Tibial artery (tissue), 1 donor: ENCODE measurements around the genes CHRM3 and CHML.

DNA sequence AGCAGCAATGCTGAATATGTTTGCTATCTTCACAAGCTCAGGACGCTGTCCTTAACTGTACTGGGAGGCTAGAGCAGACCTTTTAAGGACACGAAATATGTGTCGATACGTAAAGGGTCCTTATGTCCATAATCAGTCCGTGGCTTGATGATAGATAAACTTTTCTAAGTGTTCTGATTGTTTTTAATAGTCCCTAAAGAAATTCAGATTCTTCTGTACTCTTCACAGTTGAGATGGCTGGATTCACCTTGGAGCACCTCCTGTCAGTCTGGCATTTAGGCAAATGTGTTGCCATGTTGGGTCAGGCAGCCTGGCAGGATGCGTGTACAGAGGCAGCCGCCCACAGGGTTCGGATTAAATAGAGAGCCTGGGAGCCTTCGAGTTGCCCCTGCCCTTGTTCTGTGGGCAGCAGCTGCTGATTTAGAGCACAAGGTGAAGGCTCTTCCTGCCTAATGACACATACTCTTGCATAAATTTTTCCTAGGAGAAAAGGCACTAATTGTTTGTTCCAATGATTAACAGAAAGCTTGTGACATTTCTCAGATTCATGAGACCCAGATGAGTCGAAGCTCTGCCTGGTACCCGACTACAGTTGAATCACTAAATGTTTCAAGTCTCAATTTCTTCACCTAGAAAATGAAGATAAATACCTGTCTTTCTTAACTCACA, 3.7 kb downstream of the ACTN2 start:
- PRO-cap: no peak

GRCh38 chr1:236699252-236699809, 13.0 kb downstream of the ACTN2 start:
- PRO-cap: no peak

DNA sequence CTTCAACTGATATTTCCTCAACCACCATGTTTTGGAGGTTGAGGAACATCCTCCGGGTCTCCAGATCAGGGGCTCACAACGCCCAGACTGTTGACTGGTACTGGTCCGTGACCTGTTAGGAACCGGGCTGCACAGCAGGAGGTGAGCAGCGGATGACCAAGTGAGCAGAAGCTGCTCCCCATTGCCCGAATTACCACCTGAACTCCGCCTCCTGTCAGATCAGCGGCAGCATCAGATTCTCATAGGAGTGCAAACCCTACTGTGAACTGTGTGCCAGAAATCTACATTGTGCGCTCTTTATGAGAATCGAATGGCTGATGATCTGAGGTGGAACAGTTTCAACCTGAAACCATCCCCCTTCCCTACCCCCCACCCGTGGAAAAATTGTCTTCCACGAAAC, 24.2 kb downstream of the ACTN2 start:
- PRO-cap: no peak

DNA sequence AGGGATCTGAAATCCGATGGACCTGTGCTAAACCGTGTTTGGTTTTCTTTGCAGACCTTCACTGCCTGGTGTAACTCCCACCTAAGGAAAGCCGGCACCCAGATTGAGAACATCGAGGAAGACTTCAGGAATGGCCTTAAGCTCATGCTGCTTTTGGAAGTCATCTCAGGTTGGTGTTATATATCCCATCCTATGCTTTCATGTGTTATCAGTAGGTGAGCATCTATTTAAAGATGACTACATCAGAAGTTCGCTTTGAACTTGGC, 31.4 kb downstream of the ACTN2 start:
- PRO-cap: no peak

DNA sequence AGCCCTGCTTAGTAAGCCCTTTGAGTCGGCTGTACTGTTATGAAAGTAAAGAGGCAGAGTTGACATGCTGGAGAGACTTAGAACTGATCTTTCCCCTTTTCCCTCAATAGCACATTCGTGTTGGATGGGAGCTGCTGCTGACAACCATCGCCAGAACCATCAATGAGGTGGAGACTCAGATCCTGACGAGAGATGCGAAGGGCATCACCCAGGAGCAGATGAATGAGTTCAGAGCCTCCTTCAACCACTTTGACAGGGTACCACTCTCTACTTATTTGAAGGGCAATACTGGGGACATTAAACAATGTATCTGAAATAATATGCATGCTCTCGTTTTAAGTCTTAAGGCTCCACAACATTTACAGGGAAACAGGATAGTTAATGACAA, 37.7 kb upstream of the MTR start:
- PRO-cap: no peak

DNA sequence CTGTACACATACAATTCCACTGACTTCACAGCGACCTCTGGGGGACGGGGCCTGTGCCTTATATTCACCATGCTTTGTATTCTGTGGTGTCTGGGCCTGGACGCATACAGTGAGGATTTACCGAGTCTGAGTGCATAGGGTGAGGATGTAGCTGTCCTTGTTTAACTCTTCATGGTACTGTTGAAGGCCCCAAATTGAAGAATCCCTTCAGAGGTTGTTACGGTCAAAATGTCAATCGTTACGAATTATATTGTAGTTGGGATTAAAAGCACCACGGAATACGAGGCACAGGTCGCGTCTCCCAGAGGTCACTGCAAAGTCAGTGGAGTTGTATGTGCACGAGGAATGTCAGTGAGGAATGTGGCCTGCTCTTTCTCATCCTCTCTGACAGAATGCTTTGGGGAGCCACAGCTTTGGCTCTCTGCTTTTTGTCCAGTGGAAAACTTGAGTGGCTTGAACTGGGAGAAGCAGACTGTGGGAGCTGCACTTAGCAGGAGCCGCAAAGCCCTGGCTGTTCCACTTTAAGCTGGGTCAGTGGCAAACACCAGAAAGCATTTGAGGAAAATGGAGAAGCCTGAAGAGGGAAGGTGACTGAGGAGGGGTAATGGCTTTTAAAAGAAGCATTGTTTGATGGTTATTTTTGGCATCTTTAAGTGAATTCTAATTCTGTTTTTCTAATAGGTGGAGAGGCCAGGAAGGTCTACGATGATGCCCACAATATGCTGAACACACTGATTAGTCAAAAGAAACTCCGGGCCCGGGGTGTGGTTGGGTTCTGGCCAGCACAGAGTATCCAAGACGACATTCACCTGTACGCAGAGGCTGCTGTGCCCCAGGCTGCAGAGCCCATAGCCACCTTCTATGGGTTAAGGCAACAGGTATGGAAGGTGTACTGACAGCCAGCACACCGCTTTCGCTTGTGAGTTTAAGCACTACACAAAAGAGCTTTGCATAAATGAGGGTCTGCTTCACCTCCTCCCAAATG, 95.7 kb downstream of the MTR start:
- PRO-cap: no peak

DNA sequence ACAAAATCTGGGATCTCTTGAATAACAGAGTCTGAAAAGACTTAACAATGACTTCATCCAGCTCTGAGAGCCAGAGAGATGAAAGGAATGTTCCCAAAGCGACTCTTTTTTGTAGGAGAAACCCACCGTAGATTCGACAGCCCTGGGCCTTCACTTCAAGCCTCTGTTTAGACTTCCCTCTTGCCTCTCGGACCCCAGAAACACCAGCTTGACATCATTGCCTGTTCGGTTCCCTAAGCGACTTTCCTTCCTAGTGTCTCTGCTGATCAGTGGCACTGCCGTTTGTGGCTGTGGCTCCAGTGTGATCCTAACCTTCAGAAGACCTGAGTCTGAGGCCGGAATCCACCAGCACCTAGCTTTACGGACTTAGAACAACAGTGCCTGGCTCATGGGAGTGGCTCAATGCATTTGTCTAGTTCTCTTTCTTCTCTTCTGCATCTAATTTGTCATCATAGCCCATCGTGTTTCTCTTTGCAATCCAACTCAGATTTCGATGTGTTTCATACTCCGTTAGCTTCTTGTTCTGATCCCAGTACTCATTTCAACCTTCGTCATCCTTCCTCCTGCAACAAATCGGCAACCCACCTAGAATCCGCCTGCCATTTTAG, 6.0 kb downstream of the RYR2 start:
- PRO-cap: no peak

- PRO-cap: no peak
These were observed 11.6 kb downstream of the RYR2 start for GRCh38 chr1:237053549-237054062.

DNA sequence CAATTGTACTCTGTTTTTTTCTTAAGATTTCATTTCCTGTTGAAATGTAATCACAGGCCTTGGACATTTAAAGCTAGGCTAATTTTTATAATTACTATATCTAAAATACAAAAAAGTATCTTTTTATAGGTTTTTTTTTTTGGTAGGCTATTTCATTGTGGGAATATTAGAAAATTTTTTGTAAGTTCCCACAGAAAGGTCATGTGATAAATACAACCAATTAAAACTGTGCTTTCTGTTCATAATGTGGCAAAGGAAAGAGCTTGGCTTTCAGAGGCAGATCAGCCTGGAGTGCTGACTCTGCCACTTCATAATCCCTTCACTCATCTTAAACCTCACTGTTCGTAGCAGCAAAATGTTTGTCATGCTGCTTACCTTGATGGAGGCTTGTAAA, 176.9 kb downstream of the ZP4 start:
- PRO-cap: no peak

DNA sequence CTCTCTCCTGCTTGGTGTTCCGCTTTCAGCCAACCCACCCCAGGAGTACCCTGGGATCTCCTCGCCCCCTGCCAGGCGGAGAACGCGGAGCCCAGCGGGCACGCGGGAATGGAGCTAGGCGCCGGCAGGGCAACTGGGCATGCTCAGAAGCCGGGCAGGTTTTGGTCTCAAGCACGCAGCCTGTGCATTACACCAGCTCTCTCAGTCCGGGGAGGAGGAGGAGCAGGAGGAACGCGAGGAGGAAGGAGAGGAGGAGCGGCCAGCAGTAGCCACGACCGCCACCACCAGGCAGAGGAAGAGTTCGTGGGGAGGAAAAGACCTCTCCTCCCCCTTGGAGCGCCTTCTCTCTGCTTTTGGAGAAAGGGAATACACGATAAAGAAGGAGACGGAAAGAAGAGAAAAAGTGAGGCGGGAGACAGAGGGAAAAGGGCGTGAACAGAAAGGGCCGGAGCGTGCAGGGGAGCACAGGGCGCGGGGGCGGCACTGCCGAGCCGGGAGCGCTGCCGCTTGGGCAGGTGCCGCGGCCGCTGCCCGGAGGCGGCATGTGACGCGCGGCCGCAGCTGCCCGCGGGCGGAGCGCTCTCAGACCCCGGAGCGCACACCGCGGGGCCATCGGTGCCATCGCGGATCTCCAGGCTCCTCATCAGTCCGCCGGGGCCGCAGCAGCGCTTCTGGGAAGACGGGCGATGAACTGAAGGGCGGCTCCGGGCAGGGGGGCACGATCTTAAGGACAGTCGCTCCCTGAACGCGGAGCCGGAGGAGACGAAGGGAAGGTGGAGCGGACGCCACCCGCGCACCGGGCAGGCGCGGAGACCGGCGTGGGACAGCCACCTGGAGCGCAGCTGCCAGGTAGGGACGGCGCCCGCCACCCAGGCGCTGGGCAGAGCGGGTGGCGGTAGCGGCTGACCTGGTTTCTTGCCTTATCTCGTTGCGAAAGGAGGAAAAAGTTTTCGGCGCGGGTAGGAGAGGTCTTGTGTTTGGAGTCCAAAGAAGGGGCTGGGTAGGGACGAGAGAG, at the start of gene CHRM3:
CHRM3 (plus strand) TSS at position 190 of the 1,015 bp plus-strand sequence.
- PRO-cap: unidirectional peak, plus-strand start at position 204 of the sequence

- PRO-cap: no peak
These were observed 1.4 kb downstream of the CHRM3 start for GRCh38 chr1:239387753-239388262.

DNA sequence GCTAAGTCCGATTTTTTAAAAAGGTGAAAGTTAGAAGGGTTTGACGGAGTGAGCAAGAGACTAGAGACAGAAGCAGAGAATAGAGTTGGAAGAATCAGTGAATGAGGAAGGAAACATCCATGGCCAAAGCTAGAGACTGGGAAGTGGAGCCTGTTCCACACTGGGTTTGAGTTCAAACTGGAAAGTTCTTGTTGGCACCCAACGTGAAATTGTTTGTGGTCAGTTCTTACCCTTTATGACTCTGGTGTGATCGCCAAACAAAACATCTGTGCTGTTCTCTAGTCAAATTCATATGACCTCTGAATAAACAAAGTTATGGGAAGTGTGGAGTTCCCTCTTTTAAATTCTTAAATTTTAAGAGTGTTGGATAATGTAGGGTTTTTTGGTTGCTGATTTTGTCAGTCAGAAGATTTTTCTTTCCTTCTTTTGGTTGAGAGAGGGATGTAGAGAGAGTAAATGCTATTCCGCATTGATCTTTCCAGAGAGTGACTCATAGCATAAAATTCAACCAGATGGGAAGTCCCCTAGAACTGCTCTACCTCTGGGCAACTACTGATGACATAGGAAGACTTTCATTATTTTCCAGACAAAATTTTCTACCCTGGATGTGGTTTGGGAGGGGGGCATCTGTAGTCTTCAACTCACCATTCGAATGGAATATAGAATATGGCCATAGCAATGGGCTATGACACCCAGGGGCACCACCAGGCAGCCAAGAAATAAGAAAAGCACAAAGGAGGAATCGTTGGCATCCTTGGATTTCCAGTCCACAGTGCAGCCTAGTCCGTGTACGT, 36.4 kb downstream of the CHML start:
- PRO-cap: no peak

DNA sequence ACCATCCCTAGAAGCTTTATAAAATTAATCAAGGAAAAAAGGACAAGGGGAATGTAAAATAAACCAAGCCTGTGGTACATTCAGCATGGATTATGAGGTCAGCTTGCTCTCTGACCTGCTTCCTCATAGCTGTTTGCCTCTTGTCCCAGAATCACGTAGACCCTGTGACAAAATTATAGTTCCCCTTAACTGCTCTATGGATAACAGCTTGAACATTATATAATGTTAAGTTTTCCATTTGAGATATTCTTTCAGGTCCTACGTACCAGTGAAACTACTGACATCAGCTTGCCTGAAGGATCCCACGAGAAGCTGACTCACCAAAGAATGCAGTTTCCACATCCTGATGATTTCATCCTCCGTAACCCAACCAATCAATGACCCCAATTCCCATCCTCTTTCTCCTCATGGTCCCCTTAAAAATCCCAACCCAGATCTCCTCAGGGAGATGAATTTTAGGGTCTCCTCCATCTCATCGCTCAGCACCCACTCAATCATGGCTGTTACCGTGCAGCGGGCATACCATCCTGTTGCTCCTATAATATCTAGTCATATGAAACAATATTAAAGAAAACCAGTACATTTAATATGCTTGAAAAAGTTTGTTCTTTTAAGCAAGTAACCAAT, 27.6 kb downstream of the CHML start:
- PRO-cap: no peak

- PRO-cap: no peak
These were observed 614 bp downstream of the CHML start for GRCh38 chr1:241639336-241640173.

GRCh38 chr1:241640174-241640502, at the start of gene CHML:
TSS of gene CHML (minus strand) at chr1:241640369.
- PRO-cap: bidirectional peak, plus-strand start at chr1:241640558, minus-strand start at chr1:241640355

- PRO-cap: no peak
These were observed 732 bp downstream of the EXO1 start for GRCh38 chr1:241848473-241849399.

DNA sequence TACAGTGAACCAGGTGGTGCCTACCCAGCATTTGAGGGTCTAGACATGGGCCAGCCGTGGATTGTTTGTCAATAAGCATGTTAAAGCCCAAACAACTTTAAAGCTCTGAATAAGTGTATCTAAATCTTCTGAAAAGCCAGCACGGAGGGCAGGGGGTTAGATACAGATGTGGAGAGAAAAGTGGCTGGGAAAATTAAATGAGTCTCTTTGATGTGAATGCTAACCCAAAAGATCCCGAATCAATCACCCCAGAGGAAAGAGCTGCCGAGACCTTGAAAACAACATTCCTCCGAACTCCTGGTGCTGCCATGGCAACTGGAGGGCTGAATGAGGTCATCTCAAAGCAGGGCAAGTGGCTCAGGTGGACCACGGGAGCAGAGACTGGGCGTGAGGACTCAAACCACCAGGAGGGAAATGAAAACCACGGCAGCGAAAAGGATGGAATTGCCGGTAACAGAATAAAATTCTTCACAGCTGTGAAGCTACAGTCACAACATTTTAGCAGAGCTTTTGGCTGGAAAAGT, 23.5 kb upstream of the BECN2 start:
- PRO-cap: no peak

- PRO-cap: no peak
These were observed 52.0 kb upstream of the MAP1LC3C start for GRCh38 chr1:242050896-242051221.

DNA sequence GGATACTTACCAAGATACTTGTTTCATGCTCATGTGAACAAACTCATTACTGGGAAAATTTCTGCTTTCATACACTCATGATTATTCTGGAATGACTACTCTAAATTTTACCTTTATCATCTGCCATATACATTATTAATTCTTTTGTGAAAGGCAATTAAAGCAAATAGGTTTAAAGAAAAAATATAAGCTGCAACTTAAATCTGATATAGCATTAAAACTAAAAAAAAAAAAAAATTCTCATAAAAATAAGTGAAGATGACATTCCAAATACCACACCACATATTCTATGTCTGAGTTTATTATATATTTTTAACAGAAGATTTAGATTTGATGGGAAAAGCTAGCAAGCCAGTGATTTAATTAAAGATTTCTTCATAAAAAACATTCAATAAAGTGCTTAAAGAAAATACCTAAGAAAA, 19.6 kb downstream of the CEP170 start:
- PRO-cap: no peak

GRCh38 chr1:243268619-243270018, 13.3 kb downstream of the SDCCAG8 start:
- PRO-cap: no peak